ENCODE results near the genes CHD9NB and RPGRIP1L.

- PRO-cap, result no peak
- RRBS, 2 experiments, result no CpG with 5 or more reads among the region's 3 CpGs
Observed at GRCh38 chr16:50826849-50827240, 85.0 kb downstream of the CYLD start.

GRCh38 chr16:50879865-50880783 is 138.2 kb downstream of the CYLD start:
- PRO-cap, result no peak
- RRBS, 2 experiments, result no CpG with 5 or more reads among the region's 25 CpGs

DNA sequence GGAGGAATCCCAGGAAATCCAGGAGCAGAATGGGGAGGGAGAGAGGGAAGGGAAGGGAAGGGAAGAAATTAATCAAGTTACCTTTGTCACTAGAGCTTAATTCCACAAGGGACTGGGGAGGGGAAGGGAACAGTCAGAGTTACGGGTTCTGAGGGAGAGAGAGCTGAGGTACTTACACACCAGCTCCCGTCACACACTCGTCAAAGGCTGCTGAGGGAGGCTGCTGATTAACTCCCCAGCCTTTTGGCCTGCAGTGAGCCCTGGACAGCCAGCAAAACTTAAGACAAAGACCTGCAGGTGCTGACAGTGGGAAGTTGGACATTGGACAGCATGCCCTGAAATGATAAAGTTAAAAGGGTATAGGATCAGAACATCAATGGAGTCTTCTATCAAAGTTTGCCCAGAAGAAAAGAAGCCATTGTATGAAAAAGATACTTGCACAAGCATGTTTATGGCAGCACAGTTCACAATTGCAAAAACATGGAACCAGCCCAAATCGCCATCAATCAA is 92.6 kb downstream of the SALL1 start:
- PRO-cap, result no peak
- RRBS, 2 experiments, result no CpG with 5 or more reads among the region's 4 CpGs

GRCh38 chr16:51126230-51126695 is 24.8 kb downstream of the SALL1 start:
- PRO-cap, result no peak
- RRBS, 2 experiments, result no CpG with 5 or more reads among the region's 3 CpGs

- PRO-cap, result no peak
- RRBS, 2 experiments, result no CpG with 5 or more reads among the region's 10 CpGs
Observed at GRCh38 chr16:51131380-51131923, 19.6 kb downstream of the SALL1 start.

DNA sequence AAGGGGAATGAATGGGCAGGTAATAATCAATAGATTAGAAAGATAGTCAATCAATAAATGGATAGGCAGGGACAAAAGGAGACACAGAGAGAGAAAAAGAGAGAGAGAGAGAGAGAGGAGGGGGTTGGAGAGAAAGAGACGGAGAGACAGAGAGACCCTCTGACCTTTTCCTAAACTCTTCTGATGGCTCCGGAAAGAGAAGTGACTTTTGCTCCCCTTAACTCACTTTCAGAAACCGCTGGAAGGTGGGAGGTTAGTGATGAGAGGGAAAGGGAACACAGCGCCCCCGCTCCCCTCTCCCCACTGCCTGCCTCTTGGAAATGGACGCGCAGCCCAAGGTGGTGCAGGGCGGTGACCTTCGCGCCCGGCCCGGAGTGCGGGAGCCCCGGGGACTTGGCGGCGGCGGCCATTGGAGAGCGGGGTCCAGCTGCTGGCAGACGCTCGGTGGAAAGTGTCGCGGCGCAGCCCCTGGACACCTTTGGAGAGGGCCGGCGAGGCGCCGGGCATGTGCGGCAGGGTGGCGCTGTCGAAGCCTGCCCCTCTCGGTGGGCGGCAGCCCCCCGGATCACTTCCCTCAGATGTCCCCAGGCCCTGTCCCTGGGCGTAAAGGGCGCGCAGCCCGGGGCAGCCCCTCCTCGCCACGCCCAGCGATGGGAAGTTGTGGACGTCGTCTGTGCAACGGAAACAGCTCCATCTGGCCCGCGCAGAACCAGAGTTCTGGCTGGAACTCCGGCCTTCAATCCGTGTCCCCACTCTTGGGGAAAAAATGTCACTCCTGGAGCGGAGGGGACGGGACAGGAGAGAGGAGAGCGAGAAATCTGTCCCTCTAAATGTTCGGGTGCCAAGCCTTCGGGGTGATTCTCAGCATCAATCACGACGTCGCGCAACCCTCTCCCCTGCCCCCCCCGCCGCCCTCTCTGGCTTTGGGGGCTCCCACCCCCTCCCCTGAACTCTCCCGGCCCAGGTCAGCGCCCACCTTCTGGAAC is 16.7 kb downstream of the SALL1 start:
- PRO-cap, result no peak
- RRBS, 2 experiments, result 96 to 98% methylated on average over 14 of the region's 60 CpGs

DNA sequence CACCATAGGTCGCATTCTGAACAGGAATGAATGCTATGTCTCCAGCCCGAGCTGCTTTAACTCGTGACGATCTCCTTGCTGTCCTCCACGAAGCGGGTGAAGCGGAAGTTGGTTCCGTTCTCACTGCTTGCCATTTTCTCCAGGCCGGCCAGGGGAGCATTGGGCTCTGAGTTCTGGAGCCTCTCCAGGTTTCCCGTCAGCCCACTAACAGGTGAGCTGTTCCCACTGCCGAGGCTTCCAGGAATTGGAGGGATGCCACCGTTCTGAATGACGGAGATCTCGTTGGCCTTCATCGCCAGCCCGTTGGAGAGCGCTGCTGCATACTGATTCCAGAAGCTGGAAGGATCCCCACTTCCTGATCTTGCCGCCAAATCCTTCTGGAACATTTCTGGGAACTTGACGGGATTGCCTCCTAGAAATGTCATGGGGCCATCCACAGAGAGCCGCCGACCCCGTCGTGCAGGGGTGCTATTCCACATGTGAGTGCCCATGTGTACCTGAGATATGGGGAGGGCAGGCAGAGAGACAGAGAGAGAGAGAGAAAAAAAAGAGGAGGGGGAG is 13.9 kb downstream of the SALL1 start:
- PRO-cap, result no peak
- RRBS, 2 experiments, result no CpG with 5 or more reads among the region's 23 CpGs

DNA sequence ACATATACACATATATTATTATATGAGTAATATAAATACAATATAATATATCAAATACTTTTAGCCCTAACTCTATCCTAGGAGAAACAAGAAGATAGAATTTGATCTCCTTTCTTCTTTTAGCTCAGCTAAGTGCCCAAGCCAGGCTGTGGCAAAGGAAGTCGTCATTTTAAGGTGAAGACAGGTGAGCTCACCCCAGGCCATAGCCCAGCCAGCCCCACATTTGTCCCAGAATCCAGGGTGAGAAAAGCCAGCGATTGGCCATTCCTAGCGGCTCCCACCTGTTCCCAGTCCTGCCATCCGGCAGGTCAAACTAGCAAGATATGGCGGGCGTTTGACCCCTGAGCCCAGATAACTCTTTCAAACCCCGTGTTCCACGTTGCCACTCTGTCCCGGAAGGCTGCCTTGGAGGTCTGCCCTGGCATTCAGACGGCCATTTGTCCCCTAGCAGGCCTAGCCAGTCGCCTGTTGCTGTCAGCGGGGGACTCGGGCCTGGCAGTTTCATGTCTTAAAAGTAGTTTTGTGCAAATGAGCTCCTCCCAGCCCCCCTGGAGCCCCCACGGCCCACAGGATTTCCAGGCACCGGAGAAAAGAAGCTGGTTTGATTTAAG is 240.6 kb upstream of the SALL1 start:
- PRO-cap, result no peak
- RRBS, 2 experiments, result 76 to 78% methylated on average over 6 of the region's 15 CpGs

GRCh38 chr16:51646305-51646811 is 495.3 kb upstream of the SALL1 start:
- PRO-cap, result no peak
- RRBS, 2 experiments, result no CpG with 5 or more reads among the region's 10 CpGs

- PRO-cap, result no peak
- RRBS, 2 experiments, result no CpG with 5 or more reads among the region's 3 CpGs
Observed at GRCh38 chr16:52494215-52494581, 52.7 kb downstream of the TOX3 start.

GRCh38 chr16:52494582-52495109 is 52.3 kb downstream of the TOX3 start:
- PRO-cap, result no peak
- RRBS, 2 experiments, result no CpG with 5 or more reads among the region's 5 CpGs

DNA sequence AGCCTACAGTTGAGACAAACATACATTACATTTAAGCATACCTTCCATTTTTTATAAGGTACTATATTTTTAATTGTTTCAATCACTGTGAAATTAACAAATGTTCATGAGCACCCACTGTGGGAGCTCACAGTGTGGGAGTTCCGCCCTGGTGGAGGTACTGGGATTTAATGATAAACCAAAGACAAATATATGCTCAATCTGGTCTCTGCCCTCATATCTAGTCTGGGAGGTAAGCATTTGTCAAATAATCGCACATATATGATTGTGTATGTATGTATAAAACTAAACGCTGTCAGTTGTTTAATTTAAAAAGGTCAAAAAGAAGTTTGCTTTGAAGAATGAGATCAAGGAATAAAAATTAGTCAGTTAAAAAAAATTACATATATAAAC is 15.9 kb upstream of the TOX3 start:
- PRO-cap, result no peak
- RRBS, 2 experiments, result no CpG with 5 or more reads among the region's 3 CpGs

GRCh38 chr16:52679943-52680235 is 132.9 kb upstream of the TOX3 start:
- PRO-cap, result no peak
- RRBS, 2 experiments, result no CpG with 5 or more reads among the region's 1 CpG

GRCh38 chr16:53052395-53053467 is at the start of gene CHD9NB:
CHD9NB (minus strand) TSS chr16:53052897.
- PRO-cap, result no peak
- RRBS, 2 experiments, result no CpG with 5 or more reads among the region's 3 CpGs

DNA sequence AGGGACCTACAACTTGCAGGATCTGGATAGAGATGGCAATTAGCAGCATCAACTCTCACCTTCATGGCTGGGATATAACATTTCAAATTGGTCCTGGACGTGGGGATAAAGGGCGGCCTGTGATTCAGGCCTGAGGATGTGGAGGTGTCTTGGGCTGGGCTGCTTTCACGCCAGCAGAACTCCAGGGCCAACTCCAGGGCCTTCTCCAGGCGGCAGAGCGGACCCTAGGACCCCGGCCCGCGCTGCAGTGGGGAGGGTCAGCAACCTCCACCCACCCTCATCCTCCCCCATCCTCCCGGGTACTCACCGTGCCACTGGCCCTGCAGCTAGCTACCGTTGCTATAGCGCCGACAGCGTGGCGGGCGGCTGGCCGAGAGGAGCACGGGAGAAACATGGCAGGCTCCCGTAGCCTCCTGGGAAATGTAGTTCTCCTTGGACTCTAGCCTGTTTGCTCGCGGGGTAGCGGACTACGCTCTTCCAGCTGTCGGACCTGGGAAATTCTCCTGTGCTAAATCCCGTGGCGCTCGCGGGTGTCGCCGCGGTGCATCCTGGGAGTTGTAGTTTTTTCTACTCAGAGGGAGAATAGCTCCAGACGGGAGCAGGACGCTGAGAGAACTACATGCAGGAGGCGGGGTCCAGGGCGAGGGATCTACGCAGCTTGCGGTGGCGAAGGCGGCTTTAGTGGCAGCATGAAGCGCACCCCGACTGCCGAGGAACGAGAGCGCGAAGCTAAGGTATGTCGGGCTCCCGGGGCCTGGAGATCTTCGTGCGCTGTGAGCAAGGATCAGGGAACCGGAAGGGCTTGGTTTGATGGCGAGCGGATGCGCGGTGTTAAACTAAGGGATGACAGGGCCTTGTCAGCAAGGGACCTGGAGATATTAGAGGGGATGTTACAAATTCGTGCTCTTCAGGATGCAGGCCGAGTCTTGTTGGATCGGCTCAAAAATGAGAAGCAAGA is at the start of gene RPGRIP1L:
Gene RPGRIP1L (minus strand): TSS at position 364 of the 958 bp plus-strand sequence.
- PRO-cap, result bidirectional peak, plus-strand start at position 681 of the sequence, minus-strand start at position 343 of the sequence
- RRBS, 2 experiments, result 2 to 4% methylated on average over 7 of the region's 57 CpGs

GRCh38 chr16:53949566-53950426 is 245.8 kb downstream of the FTO start:
- PRO-cap, result no peak
- RRBS, 2 experiments, result no CpG with 5 or more reads among the region's 9 CpGs

- PRO-cap, result no peak
- RRBS, 2 experiments, result 77 to 89% methylated on average over 2 of the region's 3 CpGs
Observed at GRCh38 chr16:53983405-53983740, 279.4 kb downstream of the FTO start.

- PRO-cap, result no peak
- RRBS, 2 experiments, result no CpG with 5 or more reads among the region's 3 CpGs
Observed at GRCh38 chr16:54265480-54265612, 21.2 kb downstream of the IRX3 start.

GRCh38 chr16:54282064-54283027 is 4.2 kb downstream of the IRX3 start:
- PRO-cap, result no peak
- RRBS, 2 experiments, result 66 to 92% methylated on average over 11 to 17 of the region's 64 CpGs

DNA sequence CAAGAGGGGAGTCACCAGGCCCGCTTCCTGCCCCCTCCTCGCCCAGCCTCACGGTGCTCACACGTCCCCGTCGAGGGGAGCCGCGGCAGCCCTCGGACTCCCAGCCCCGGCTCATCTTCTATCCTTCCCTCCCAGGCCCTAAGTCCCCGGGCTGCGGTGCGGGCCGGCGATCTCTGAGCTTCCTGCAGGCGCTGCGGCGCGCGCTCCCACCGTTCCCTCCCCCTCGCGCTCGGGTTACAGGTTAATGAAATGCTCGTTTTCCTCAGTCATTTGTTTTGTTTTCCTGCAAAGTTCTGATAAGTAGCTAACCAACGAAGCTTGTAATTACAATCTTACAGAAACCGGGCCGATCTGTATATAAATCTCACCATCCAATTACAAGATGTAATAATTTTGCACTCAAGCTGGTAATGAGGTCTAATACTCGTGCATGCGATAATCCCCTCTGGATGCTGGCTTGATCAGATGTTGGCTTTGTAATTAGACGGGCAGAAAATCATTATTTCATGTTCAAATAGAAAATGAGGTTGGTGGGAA is 3.0 kb upstream of the IRX3 start:
- PRO-cap, result unidirectional peak, minus-strand start at position 145 of the sequence
- RRBS, 2 experiments, result no CpG with 5 or more reads among the region's 31 CpGs

Data from HEK293 (cell line).